Vermiform appendix (tissue), 1 donor: ENCODE results near the genes BRSK1, RFPL4A, ZSCAN5C and EDDM13.

DNA sequence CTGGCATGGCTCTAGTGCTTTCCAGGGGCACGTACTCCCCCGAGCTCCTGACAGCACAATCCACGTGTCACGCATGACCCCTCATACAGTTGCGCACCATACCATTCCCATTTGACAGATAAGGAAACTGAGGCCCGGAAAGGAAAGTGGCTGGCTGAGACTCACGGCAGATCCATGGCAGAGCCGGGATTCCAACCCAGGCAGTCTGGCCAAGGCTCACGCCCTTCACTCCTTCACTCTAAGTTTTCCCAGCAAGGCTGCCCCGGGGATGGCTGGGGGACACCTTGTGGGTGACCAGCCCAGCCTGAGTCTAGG, 19.3 kb downstream of the PPP1R12C start:
- PRO-cap = no peak

DNA sequence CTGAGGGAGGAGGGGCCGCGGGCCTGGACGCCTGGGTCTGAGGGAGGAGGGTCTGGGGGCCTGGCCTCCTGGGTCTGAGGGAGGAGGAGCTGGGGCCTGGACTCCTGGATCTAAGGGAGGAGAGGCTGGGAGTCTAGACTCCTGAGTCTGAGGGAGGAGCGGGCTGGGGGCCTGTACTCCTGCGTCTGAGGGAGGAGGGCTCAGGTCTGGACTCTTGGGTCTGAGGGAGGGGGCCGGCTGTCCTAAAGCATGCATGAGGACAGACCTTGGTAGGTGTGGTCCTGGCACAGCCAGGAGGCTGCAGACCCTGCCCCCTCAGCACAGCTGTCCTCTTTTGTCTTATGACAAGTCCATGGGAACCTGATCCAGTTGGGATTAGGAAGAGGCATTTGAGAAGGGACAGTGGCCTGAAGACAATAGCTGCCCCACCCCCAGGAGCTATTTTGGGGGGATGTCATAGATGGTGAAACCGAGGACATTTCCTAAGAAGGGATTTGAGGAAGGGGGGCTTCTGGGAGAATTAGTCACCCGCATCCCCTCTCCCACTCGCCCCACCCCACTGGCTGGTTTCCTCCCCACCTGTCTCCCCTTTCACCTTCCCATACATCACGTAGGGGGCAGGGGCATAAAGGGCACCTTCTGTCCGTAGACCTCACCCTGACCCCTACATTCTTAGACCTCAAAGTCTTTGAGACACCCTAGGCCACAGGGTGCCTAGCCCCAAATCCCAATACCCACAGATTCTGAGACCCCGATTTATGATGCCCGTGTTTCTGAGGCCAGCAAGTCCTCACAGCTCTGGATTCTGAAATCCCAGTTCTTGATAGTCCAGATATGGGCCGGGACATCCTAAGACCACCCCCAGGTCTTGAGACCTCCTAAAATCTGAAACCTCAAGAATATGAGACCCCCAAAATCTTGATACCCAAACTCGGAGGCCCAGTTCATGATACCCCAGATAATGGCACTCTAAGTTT, 984 bp downstream of the TNNT1 start:
- PRO-cap = no peak

DNA sequence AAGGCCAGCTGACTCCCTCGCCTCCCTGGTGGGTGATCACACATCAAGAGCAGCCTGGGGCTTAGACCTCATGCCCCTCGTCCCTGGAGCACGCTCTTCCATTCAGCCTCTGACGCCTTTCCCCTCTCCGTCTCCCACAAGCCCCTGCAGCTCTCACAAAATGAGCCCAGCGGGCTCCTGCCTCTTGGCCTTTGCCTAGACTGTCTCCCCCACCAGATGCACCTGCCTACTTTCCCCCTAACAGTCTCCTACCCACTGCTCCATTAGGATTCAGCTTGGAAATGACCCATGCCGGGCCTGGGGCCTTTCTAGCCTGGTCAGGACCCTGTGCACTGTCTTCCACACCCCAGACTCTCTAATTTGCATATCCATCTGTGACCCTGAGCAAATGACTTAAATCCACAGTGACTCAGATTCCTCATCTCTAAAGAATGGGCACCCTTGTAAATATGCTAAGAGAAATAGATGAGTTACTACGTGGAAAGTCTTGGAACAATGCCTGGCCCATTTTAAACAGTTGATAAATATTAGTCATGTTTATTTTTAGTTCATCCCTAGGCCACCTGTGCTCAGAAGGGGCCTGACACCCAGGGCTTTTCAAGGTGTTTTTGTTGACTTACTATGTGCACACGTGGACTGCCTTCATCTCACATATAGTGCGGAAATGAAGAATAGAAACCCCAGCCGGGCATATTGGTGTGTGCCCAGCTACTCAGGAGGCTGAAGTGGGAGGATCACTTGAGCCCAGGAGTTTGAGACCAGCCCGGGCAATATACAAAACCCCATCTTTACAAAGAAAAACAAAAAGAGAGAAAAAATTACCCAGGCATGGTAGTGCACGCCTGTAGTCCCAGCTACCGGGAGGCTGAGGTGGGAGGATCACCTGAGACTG, 739 bp upstream of the PTPRH start:
- PRO-cap = no peak

- PRO-cap = unidirectional peak, plus-strand start at chr19:55256244
Observed at GRCh38 chr19:55256052-55256513, 2.7 kb downstream of the PPP6R1 start.

DNA sequence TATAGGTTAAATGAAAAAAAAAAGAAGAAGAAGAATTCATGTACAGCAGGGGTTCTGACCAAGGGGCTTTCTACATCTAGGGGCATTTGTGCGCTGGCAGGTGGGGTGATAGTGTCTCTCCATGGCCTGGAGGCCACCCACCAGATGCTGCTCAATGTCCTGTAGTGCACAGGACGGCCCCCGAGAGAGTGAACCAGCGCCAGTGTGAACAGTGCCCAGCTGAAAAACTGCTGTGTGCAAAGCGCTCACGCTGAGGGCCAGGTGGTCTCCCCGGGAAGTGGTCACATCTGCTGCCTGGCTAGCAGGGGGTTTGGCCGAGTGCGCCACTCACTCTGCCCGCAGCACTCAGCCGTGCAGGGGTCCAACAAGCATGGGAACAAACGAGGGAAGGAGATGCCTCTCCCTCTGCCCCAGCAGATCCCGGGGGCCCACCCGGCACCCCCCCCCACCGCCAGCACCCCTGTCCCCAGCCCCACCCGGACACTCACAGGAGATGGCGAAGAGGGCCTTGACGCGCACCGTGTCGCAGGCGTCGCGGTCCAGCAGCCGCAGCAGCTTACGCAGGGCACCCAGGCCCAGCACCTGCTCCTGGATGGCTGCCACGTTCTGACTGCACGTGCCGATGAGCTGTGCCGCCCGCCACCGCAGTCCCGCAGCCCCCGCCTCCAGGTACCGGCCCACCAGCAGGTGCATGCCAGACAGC, 5.8 kb downstream of the HSPBP1 start:
- PRO-cap = no peak

DNA sequence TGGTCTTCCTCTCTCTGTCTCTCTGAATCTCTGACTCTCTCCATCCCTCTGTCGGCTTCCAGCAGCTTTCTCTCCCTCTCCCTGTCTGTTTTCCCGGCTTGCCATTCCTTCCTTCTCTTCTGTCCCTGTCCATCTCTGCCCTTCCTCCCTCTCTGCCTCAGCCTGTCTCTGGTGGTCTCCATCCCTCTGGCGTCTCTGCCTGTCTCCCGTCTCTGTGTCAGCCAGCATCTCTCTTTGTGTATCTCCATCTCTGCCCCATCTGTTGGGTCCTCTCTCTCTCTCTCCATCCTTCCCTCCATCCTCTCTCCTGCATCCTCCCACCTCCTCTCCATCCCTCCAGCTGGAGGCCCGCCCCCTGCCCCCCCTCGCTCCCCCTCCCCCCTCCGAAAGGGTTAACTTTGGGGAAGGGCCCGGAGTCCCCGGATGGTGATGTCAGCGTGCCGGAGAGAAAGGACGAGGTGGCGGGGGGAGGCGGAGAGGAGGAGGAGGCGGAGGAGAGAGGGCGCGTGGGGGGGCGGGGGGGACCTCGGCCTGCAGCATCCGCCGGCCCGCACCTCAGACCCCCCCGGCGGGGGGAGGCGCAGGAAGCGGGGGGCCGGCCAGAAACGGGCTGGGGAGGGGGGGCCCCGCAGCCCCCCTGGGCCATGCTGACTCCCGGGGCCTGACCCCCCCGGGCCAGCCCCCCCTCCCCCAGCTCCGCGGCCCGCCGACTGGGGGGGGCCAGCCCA, at the start of gene BRSK1:
Gene BRSK1, plus strand, starts transcription at position 422 of the 728 bp plus-strand sequence.
- PRO-cap = unidirectional peak, plus-strand start at position 435 of the sequence; unidirectional peak, plus-strand start at position 558 of the sequence

DNA sequence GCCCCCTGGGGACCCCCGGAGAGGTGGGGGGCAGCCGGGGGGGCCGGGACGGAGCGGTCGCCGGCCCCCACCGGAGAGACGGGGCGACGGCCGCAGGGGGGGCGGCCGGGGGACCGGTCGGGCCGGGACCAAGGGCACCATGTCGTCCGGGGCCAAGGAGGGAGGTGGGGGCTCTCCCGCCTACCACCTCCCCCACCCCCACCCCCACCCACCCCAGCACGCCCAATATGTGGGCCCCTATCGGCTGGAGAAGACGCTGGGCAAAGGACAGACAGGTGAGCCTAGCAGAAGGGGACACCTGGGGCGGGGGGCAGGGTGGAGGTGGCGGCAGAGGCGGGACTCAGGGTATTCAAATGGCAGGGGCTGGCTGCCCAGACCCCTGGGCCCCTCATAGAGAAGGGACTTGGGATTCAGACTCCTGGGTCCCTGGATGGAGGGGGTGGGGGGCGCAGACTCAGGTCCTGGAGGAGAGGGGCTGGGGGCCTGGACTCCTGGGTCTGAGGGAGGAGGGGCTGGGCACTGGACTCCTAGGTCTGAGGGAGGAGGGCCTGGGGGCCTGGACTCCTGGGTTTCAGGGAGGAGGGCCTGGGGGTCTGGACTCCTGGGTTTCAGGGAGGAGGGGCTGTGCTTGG, 623 bp downstream of the BRSK1 start:
- PRO-cap = no peak

- PRO-cap = no peak
Observed at GRCh38 chr19:55351986-55352425, 2.5 kb downstream of the COX6B2 start.

DNA sequence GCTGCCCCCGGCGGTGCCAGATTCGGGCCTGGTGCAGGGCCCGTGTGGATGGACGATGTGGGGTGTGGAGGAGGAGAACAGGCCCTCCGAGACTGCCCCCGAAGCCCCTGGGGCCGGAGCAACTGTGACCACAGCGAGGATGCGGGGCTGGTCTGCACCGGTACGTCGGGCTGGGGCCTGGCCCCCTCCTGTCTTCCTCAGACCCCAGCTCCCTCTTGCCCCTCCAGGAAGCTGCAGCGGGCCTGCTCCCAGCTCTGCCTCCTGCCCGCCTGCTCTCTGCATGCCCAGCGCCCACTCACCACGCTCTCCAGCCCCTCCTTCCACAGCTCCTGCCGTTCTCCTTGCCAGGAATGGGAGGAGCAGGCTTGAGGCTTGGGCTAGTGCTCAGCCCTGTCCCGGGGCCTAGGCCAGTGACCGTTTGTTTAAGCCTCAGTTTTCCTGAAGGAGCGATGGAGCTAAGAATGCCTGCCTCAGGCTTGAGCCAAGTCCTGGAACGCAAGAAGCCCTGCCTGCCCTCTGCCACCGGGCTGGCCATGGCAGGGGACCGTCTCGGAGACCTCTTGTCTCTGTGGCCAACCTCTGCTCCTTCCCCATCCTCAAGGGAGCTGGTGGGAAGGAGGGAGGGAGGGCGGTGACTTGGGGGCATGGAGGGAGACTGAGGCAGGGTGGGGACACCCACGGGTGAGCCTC, 2.8 kb downstream of the SSC5D start:
- PRO-cap = no peak

DNA sequence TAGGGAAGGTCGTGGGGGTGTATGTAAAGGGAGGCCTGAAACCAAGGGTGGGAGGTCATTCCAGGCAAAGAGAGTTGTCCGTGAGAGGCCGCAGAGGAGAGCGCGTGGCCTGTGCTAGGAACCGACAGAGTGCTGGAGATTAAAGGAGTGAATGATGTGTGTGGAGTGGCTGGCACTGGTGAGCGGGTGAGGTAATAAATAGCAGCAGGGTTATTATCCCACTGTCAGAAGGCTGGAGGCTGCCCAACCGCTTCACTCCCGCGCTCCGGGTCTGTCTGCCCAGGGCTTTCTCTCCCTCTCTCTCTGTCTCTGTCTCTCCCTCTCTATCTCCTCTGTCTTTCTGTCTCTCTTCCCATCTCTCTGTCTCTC, 17.4 kb downstream of the ZNF579 start:
- PRO-cap = no peak

GRCh38 chr19:55643833-55644128, 332 bp downstream of the ZNF581 start:
- PRO-cap = no peak

DNA sequence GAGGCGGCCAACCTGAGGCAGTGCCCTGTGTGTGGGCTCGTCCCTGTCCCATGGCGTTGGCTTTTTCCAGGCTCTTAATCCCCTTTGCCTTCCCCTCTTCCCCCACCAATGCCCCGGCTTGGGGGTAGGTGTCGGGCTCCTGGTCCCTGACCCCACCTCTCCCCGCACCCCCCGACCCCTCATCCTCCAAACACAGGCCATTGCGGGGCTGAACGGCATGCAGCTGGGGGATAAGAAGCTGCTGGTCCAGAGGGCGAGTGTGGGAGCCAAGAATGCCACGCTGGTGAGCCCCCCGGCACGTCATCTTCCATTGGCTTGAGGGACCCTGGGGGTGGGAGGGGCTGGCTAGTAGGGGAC, 6.2 kb upstream of the EPN1 start:
- PRO-cap = no peak

DNA sequence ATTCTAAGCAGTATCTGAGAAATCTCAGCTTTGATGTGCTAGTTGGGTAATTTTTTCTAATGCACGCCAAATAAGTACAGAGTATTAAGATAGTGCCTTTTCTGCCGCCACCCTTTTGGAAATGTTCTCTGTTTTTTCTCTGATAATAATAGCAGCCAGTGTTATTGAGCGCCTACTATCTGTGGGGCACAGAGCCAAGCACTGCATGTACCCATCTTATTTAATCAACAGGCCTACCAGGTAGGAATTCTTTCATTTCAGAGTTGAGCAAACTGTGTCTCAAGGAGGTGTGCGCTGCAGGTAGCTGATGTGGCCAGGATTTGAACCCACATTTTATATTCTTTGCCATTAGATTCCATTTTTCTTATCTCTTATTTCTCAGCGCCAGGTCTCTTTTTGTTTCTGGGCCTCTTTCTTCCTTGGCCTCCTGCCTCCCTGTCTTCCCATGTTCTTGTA, 1.4 kb downstream of the EPN1 start:
- PRO-cap = no peak

- PRO-cap = no peak
Observed at GRCh38 chr19:55711884-55712263, 26.3 kb downstream of the NLRP9 start.

DNA sequence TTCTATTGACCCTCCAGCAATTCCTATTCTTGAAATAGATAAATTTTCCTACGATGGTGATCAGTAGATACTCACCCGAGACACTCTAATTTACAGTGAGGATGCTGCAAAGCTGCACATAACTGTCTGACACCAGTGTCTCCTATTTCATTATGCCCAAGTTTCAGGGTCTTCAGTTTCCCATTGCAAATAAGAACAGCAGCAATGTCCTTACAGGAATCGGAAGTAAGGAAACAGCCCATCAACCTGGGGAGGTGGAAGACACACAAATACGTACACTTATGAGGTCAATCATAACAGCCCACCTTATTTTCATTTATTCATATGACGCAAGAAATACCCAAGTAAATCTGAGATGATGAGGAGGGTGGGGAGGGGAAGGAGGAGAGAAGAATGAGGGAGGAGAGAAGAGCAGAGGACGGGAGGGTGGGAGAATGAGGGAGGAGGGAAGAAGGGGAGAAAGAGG, 25.8 kb downstream of the NLRP9 start:
- PRO-cap = no peak

DNA sequence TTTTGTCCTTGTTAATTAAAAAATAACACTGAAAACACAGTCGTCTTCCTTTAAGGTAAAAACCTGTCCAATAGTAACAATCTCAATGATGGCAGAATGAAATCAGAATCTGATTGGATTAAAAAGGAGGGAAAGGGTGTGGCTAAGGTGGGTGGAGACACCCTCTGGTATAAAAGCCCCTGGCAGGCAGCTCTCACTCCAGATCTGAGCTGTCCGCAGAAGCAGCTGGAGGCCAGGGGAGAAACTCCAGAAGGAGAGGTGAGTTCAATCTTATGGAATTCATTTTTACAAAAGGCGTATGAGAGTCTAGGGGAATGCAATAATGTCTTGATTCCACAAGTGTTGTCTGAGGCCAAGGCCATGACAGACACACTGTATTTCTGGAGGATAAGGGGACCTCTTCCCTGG, at the start of gene RFPL4A:
Gene RFPL4A, plus strand, starts transcription at position 180 of the 408 bp plus-strand sequence.
- PRO-cap = no peak

DNA sequence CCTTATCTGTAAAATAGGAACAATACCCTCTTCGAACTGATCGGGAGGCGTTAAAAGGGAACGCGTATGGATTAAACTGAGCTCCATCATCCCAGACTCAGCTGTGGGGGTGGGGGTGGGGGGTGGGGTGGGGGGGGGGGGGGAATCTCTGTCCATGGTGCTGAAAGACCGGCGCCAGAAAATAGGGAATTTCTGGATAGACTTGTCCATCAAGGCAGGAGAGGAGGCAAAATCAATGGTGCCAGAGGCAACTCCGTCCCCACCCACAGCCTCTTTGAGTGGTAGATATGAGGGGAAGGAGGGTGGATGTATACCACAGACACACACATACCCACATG, 37.5 kb downstream of the ZNF787 start:
- PRO-cap = no peak

- PRO-cap = no peak
Observed at GRCh38 chr19:56201914-56202554, at the start of gene ZSCAN5C. TSS of gene ZSCAN5C (plus strand) at chr19:56202273.

- PRO-cap = no peak
Observed at GRCh38 chr19:56272707-56272948, at the start of gene EDDM13. TSS of gene EDDM13 (plus strand) at chr19:56272748.

- PRO-cap = no peak
Observed at GRCh38 chr19:56295419-56296594, 18.8 kb downstream of the ZSCAN5A start.